Sciatic nerve (tissue), 1 donor: Measurements from ENCODE around the genes CAPNS1, ZNF850 and ZNF607.

- PRO-cap = bidirectional peak, plus-strand start at chr19:36139579, minus-strand start at chr19:36139862; bidirectional peak, plus-strand start at chr19:36140138, minus-strand start at chr19:36139960
Observed at GRCh38 chr19:36139178-36140317, at the start of gene CAPNS1. CAPNS1 (plus strand) TSS chr19:36140066.

DNA sequence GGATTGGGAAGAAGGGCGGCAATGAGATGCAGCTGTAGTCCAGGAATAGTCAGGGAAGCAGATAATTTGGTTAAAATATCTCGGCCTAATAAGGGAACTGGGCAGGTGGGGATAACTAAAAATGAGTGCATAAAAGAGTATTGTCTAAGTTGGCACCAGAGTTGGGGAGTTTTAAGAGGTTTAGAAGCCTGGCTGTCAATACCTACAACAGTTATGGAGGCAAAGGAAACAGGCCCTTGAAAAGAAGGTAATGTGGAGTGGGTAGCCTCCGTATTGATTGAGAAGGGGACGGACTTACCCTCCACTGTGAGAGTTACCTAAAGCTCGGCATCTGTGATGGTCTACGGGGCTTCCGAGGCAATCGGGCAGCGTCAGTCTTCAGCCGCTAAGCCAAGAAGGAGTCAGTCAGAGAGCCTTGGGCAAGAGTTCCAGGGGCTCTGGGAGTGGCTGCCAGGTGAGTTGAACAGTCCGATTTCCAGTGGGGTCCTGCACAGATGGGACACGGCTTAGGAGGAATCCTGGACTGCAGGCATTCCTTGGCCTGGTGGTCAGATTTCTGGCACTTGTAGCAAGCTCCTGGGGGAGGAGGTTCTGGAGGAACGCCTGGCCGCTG is 6.2 kb upstream of the COX7A1 start:
- PRO-cap = no peak

GRCh38 chr19:36266401-36266991 is 51.6 kb downstream of the ZNF146 start:
- PRO-cap = no peak

GRCh38 chr19:36331611-36332730 is 47.0 kb downstream of the ZFP14 start:
- PRO-cap = bidirectional peak, plus-strand start at chr19:36331969, minus-strand start at chr19:36331747

DNA sequence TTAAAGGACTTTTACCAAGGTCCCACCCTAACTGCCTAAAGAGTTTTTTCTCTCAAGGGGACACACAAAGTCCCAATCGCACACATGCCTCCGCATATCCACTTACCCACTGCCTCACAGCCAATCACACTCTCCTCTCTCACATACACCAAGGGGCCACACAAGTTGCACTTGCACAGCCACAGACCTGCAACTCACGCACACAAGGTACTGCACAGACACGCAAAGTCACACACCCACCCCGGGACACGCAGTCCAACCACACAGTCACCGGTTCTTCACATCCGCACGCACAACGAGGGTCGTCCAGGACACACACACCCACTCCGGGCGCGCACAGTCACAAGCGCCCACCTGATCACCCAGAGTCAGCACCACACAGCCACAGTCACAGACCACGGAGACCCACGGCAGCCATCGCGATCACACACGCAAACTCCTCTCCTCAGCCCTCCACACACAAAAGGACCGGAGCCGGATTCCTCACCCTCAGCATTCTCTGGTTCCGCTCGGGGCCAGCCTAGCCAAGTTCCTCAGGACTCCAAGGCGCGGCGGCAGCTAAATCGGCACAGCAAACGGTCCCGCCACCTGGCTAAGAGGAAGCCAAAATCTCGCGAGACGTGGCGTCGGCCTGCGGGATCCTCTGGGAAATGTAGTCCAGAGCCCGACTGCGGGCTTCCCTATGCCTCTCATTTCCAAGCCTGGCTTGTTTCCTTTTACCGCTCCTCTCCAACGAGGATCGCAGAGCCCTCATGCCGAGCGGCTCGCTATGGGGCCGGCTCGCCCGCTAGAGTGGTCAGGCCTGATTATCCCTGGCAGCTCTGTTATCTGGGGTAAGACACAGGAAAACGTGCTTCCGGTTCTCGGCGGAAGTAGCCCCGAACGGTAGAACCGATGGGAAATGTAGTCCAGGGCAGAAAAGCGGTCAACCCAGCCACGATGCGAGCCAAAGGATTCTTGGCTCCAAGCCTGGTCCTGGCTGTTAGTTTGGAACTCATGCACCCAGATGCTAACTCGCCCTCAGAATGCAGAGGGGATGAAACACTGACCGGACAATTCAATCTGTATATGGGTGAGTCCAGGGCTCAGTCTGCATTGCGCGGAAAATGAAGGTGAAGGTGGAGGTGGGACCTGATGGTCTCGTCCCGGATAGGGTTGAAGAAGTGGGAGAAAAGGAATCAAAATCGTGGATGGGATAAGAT is at the start of gene ZNF850:
TSS of gene ZNF850 (minus strand) at position 570 of the 1,202 bp plus-strand sequence.
- PRO-cap = unidirectional peak, minus-strand start at position 560 of the sequence

GRCh38 chr19:36972944-36974196 is 57.2 kb downstream of the ZNF568 start:
- PRO-cap = bidirectional peak, plus-strand start at chr19:36973219, minus-strand start at chr19:36973138

DNA sequence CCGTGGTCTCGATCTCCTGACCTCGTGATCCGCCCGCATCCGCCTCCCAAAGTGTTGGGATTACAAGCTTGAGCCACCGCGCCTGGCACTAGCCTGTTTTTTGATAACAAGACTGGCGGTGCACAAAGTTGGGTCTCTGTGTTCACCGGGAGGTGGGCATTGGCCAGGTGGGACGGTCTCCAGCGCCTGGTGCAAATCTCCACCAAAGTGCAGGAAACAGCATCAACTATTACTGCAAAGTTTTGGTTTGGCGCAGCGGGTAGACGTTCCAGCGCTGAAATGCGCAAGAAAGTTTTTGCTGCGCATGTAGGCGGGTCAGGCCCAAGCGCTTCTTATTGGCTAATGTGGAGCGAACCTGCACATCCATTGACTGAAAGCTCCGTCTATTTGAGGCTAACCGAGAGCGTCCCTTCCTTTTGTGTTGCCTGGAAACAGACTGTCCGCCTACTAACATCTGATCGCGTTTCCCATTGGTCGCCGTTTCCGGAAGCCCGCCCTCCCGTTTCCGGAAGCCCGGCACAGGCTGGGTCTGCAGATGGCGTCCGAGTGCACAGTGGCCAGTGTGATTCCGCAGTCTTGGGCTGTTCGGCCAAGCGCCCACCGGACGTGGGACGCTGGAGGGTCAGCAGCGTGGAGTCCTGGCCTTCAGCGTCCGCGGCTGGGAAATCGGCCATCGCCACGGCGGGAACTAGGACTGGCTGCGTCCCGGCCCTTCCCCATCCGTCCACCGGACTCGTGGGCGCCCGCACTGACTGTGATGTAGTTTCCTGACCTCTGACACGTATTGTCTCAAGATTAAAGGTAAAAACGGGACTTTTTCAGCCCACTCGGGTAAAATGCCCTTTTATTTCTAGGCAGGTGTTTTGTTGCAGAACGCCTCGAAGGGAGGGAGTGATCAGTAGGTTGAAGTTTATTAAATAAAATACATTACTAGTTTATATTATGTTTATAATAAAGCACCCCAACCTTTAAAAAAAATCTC is 16.8 kb upstream of the ZNF875 start:
- PRO-cap = bidirectional peak, plus-strand start at position 508 of the sequence, minus-strand start at position 280 of the sequence; bidirectional peak, plus-strand start at position 727 of the sequence, minus-strand start at position 735 of the sequence

DNA sequence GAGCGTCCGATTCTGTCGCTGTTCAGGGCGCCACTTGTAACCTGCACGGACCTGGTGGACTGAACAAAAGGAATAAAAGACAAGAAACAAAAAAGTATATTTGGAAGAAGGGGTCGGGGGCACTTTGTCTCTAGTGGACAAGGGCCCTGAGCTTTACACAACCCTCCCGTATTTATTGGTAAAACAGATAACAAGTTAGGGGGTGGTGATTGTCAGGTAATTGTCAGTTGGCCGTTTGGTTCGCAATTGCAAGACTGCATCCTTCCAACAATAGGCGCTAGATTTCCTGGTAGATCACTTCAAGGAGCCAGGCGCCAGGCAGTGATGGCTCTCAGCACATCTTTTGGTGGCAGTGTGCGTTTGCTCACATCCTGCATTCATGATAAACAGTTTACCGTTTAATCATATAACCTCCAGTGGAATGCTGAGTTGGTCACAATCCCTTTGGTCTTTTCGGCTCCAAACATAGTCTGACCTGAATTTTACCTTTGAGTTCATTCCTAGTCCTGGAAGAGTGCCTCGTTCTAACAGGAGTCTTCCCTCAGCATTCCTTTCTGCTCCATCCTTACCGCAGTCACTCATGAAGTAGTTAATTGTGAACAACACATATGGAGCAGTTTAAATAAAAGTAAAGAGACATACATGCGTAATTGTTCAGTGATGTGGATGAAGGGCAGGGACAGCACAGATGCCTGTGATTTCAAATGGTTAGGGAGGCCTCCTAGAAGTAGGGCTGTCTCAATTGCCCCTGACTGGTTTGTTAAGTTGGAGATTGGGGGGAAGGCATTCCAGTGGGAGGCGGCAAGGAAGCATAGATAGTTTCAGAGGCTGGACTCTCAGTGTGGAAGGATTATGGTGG is 1.2 kb downstream of the ZNF875 start:
- PRO-cap = no peak

DNA sequence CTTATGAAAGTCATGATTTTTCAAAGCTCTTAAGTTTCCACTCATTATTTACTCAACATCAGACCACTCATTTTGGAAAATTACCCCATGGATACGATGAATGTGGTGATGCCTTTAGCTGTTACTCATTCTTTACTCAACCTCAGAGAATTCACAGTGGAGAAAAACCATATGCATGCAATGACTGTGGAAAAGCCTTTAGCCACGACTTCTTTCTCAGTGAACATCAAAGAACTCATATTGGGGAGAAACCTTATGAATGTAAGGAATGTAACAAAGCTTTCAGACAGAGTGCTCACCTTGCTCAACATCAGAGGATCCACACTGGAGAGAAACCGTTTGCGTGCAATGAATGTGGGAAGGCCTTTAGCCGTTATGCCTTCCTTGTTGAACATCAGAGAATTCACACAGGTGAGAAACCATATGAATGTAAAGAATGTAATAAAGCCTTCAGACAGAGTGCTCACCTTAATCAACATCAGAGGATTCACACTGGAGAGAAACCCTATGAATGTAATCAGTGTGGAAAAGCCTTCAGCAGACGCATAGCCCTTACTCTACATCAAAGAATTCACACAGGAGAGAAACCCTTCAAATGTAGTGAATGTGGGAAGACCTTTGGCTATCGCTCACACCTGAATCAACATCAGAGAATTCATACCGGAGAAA is 18.0 kb downstream of the ZNF527 start:
- PRO-cap = no peak

DNA sequence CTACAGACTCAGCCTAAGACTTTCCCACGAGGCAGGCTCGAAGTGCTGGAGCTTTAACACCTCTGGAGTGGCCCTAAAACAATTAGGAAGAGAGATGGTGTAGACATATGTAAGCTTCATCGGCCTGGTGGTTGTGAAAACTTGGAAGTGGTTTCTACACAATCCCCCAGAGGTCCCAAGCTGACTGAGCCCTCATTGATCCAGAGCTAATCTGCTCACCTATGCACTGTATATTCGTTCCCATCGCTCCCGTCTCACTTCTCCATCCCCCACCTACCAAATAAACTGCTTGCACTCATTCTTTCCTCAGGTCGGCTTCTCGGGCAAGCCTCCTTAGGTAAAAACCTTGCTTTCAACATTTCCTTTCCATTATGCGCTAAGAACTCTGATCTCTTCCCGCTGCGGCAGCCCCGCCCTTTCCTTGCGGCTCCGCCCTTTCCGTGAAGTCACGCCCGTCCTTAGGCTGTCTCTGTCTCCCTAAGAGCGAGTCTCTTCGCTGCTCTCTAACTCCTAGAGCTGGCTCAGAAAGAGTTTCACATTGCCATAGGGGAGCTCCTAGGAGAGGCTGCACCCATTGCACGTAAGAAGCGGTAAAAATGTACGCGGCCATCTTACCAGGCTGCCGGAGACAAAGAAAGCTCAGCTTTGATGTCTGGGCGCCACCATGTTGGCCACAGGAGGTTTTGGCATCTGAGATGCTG is 621 bp upstream of the ZNF793 start:
- PRO-cap = bidirectional peak, plus-strand start at position 461 of the sequence, minus-strand start at position 419 of the sequence

GRCh38 chr19:37718858-37720218 is at the start of gene ZNF607:
ZNF607 (minus strand) TSS chr19:37719761.
- PRO-cap = bidirectional peak, plus-strand start at chr19:37719401, minus-strand start at chr19:37719356; bidirectional peak, plus-strand start at chr19:37719832, minus-strand start at chr19:37719734

- PRO-cap = bidirectional peak, plus-strand start at chr19:38005200, minus-strand start at chr19:38005003
Observed at GRCh38 chr19:38004880-38005273, 97.9 kb downstream of the SIPA1L3 start.

- PRO-cap = no peak
Observed at GRCh38 chr19:38005430-38006882, 98.9 kb downstream of the SIPA1L3 start.

DNA sequence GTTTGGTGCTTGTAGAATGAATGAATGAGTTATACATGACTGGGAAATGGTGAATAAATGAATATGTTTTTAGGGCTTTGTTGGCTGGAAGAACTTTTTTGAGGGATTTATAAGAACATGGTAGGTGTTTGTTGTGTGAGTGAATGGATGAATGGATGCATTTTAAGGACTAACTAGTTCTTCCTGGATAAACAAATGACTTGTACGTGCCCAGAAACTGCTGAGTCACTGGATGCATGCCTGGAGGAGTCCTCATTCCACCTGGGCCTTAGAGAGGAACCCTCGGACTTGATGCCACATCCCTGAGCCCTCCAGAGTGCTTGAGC is 153.5 kb downstream of the DPF1 start:
- PRO-cap = no peak

DNA sequence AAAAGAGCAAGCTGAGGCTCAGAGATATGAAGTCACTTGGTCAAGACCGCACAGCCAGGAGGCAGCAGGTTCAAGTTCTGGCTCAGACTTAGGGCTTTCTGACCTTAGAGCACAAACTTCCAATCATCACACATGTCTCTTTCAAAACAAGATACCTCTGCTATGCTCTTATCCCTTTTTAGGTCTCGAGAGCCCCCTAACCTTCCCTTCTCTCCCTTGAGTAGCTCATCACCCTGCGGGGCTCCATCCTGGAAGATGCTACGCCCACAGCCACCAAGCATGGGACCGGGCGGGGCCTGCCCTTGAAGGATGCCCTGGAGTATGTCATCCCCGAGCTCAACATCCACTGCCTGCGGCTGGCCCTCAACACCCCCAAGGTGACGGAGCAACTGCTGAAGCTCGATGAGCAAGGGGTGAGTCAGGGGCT is 124.3 kb downstream of the DPF1 start:
- PRO-cap = no peak

DNA sequence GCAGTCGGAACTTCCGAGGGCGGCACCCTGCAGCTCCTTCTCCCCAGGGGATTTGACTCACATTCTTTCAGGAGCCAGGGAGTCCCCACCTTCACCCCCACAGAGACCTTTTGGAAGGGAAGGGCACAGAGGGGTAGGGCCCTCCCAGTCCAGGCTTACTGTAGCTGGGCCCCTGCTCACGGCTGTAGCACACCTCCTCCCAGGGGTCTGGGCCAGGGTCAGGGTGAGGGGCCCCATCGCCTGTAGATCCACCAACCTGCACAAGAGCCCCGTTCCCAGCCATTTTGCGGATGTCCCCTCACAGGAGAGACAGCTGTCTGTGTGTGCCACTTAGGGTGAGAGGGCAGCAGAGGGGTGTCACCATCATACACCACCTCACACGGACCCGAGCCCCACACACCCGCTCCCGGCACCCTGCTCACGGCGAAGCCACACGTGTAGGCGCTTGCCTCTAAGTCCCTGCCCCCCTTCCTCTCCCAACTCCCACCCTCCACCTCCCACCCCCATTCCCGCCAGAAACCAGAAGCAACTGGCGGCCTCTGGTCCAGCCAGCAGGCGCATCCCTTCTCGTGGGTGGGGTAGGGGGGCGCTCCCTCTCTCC is 3.9 kb upstream of the DPF1 start:
- PRO-cap = no peak

GRCh38 chr19:38277360-38278087 is 13.2 kb downstream of the SPINT2 start:
- PRO-cap = no peak

DNA sequence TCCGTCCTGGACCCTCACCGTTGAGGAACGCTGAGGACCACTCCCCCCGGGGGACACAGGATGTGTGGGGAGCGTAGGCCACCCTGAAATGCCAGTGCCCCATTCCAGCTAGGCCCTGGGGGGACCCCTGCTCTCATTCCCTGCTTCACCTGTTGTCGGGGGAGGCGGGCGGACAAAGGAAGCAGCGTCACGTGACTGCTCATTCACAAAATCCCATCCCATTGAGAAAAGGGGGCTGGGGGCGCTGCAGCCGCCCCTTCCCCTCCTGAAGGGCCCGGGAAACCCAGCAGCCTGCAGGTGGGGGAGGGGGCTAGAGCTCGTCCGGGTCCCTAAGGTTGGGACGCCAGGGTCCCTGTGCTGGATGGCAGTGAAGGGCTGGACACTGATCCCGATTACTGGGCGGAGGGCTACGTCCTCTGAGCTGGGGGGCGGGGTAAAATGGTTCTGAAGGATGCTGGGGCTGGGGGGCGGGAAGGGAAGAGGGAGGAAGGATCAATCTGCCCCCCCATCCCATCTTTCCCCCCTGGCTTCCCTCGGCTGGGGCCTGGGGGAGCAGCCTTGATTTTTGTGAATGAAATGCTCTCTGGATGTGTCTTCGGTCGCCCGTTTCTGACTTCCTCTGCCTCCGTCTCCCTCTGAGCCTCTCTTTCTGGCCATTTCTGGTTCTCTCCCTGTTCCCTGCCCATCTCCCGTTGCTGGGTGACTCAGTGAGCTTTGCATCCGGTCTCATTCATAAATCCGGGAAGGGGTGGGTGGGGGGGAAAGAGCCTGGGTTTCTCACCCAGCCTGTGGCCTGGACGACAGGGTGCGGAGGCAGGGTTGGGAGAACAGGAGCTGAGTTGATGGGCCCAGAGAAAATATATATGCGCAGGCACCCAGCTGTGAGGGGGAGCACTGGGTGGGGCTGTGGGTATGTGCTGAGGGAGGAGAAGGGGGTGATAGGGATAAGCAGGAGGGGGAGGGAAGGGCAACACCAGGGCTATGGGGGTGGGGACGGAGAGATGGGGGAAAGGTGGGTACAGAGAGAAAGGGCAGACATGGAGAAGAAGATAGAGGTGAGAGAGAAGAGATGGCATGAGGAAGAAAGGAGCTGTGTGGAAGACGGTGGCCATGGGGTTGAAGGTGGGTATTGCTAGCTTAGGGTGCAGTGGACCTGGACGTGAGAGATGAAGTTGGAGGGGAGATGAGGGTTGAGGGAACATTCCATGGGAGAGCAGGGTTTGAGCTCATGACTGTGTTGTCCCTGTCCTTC is 960 bp downstream of the SPRED3 start:
- PRO-cap = bidirectional peak, plus-strand start at position 803 of the sequence, minus-strand start at position 651 of the sequence

DNA sequence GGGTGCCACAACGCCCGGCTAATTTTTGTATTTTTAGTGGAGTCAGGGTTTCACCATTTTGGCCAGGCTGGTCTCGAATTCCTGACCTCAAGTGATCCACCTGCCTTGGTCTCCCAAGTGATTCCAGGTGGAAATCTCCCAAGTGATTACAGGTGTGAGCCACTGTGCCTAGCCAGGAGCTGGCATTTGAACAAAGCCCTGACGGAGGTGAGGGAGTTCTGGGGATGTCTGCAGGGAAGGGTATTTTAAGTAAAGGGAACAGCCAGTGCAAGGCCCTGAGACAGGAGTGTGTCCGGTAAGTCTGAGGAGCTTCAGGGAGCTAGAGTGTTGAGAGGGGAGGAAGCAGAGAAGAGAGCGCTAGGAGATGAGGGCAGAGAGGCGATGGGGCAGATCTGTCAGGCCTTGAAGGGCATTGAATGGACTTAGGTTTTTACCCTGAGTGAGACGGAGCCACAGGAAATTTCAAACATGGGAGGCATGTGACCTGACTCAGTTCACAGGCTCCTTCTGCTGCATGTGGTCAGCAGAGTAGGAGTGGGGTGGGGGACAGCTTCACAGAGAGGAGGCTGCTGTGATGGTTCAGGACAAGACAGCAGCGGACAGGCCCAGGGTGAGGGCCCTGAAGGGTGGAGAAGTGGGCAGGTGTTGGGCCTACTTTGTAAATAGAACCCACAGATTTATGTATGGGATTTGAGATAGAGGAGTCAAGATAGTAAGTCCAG is 2.6 kb upstream of the FAM98C start:
- PRO-cap = no peak

GRCh38 chr19:38544390-38544905 is 73.3 kb downstream of the MAP4K1 start:
- PRO-cap = no peak